Type B pancreatic cell (in vitro differentiated cells): Measurements from ENCODE around the gene CPXM2.

- PRO-cap, result no peak
These were observed 26.6 kb downstream of the CPXM2 start for GRCh38 chr10:123864885-123865596.

GRCh38 chr10:123891408-123892136, at the start of gene CPXM2:
CPXM2 (minus strand) TSS chr10:123891807.
- PRO-cap, result no peak

DNA sequence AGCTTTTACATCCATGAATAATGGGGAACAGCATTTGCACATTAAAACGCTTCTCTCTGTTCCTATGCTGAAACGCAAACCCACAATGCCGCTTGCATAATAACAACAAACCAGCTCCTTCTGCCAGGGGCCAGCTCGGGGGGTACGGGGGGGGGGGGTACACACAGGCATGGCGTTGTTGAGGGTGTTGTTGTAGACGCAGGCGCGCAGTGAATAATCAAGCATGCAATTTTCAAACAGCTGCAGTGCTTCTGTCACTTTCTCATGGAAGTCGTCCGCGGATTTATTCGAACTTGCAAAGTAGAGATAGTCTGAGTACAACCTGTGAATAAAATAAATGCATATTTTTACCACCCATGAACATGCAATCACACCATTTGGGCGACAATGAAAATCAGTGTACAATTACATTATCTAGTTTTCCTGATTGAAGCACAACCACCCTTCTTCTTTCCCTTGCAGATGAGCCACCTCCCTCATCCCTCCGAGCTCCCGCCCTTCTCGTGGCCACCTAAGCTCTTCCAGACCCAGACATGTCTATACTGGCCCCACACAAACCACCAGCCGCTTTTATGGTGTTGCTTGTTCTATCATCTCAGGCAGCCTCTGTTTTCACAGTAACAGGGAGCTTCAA, 72.2 kb downstream of the CHST15 start:
- PRO-cap, result no peak

- PRO-cap, result unidirectional peak, minus-strand start at chr10:124084394
These were observed 9.2 kb downstream of the CHST15 start for GRCh38 chr10:124084168-124084607.

- PRO-cap, result no peak
These were observed 71.7 kb upstream of the CHST15 start for GRCh38 chr10:124165141-124165496.

DNA sequence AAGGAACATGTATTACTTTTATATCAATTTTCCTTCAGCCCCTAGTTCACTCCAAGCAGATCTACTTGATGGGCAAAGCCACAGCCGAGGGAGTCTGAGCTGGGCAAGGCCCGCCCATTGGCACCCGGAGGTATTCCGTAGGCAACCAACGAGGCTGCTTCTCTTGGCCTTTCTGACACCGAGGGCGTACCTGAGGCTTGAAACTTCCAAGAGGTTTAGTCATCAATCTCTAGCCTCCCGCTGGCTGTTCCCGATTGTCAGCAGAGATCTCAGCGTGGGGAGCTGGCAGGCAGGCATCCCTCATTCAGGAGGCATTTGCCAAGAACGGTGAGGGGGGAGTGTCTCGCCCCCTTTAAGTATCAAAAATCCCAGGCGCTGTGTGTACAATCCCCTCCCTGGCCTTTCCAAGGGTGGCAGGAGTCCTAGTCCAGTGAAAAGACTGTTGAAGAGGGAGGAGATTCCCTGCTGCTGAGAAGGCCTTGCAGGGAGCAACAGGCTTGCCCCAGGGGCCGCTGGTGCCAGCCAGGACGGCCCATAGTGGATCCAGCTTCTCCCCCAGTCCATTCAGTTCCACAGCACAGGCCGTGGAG, 39.8 kb downstream of the OAT start:
- PRO-cap, result no peak

DNA sequence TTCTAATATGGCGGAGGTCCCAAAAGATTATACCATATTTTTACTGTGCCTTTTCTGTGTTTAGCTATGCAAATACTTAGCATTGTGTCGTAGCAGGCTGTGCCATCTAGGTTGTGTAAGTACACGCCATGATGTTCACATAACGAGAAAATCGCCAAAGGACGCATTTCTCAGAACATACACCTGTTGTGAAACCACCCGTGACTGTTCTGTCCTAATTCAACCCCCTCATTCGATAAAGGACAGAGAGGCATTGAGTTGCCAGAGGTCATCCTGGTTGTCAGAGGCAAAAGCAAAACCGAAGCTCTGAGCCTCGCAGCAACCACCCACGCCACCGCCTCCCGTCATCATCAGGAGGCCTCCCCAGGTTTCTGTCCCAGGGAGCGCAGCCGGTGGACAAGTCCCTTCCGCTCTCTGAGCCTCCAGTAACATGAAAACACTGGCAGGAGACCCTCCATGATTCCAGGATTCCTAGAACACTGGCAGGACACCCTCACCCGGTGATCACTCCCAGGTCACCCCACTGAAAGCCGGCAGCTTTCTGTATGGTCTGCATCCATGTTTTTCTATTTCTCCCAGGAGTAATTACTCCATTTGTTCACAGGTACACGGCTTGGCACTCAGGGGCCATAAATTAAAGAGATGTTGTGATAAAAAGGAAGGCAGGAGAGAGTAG, 28.7 kb downstream of the OAT start:
- PRO-cap, result no peak

- PRO-cap, result no peak
These were observed 9.2 kb downstream of the LHPP start for GRCh38 chr10:124470536-124471435.

- PRO-cap, result no peak
These were observed 74.3 kb downstream of the LHPP start for GRCh38 chr10:124535628-124536717.

- PRO-cap, result no peak
These were observed 77.1 kb downstream of the LHPP start for GRCh38 chr10:124538683-124539258.

DNA sequence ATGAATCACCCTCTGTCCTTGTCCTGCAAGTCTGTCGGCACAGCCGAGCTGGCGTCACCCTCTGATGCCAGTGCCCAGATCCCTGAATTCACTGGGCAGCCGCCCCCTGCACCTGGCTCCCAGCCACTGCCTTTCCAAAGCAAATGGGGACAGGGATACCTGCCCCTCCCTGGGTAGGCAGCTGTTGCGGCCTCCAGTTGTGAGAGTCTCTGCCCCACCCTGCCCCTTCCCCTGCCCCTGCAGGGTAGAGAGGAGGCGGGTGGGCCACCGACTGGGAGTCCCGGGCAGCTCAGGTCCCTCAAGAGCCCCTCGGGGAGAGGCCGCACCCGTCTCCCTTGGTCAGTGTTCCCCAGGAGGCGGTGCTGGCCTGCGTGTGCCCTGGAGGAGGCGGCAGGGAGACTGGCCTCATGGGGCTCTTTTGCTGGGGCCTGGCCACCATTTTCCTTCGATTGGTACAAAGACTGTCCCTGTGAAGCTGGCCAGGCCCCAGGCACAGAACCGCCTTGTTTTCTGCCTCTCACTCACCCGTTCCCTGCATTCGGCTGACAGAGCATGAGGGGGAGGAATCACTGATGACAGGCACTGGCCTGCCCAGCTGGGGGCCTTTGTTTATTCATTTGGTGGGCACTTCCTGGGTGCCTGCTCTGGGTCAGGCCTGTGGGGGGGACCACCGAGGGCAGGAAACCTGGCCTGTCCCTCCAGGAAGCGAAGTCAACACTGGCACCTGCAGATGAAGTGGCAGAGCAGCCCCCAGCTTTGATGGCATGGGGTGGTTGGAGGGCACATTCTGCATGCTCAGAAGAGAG, 139.3 kb downstream of the FAM53B start:
- PRO-cap, result no peak

GRCh38 chr10:124610143-124610803, 133.9 kb downstream of the FAM53B start:
- PRO-cap, result no peak

DNA sequence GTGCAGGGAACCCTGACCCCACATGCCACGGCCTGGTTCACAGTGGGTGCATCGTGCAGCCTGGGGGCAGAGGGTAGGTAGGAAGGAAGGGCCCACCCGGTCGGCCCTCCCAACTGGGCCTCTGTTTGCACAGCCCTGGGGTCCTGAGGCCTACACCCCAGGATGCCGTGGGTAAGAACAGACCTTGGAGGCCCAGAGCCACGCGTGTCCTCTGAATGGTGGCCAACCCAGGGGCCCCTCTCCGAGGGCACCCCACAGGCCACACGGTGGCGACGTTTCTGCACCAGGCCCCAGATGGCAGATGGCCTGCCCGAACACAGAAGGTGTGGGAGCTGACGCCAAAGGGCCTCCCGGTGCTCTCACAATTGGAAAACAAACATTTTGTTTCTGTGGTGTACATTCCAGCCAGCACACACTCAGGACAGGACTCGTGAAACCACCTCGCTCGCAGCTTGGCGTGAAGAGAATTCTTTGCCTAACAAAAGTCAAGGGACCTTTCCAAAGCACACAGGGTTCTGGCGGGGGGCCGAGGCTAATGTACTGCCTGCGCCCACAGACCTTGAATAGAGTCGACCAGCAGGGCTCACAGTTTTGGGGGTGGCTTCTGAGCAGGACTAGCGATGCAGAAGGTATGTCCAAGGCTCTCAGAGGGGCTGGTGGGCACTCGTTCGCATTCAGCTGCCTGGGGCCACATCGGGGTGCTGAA, 112.1 kb downstream of the FAM53B start:
- PRO-cap, result no peak

- PRO-cap, result no peak
These were observed 69.4 kb downstream of the FAM53B start for GRCh38 chr10:124674511-124675464.

DNA sequence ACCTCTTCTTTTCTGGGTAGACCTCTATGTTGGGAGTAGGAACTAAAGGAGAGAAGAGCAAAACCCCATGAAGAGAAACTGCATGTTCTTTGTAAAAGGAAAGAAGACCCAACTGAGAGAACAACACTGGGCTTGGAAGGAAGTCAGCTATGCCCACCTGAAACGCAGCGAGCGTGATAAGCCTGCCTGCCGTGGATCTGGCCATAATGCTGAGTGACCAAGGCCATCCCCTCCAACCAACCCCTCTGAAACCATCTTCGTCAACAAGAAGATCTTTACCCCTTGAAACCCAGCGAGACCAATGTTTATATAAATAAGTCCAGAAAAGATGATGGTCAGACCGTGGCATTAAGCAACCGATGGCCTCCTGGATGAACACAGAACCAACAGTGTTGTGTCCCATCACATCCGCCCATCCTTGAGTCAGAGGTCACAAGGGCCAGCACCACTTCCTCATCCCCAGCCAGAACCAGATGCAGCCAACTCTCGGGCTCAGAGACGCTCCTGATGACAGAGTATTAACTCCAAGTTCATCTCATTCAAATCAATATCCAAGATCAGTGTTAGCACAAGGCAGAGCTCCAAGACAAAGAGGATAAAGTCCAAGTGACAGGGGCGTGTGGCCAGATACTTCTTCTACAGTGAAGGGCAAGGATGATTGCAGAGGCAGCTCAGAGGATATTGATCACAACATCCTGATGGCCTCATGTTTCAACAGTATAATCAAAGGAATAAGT, 63.6 kb downstream of the FAM53B start:
- PRO-cap, result no peak

DNA sequence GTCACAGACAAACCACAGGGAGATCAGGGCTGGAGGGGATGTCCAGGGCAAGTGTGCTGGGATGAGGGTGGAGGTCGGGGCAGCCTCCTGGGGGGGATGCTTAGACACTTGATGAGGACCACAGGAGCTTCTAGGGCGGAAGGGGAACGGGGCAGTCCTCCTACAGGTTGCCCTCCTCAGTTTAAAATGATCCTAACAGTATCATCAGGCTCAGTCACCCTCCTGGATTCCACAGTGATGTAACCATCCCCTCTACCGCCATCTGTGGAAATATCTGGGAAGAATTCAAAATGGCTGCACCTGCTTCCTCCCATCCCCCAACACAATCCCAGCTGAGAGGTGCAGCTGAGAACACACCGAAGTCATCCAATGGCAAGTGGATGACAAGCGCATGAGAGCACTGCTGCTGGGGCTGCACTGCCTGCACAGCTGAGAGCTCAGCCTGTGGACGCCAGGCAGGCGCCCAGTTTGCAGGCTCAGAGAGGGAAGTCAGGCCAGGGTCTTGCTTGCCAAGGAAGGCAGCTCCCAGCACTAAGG, 46.5 kb downstream of the FAM53B start:
- PRO-cap, result no peak

- PRO-cap, result no peak
These were observed 44.1 kb downstream of the FAM53B start for GRCh38 chr10:124699943-124700597.

DNA sequence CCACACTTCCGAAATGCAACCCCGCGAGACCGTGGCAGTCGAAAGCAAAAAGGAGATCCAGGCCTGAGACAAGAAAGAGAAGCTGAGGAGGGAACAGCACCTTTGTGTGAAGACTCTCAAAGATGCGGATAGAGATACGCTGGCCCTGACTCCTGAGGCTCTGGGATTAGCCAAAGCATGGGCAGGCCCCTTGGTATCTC, 43.4 kb downstream of the FAM53B start:
- PRO-cap, result no peak

- PRO-cap, result no peak
These were observed 42.0 kb downstream of the FAM53B start for GRCh38 chr10:124701815-124702858.

DNA sequence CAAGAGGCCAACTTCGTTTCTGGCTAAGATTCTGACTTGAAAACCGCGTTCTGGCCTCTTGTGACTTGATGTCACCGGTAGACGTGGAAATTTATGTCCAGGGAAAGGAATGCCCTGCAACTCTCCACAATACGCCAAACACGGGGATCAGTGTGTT, 458 bp upstream of the EEF1AKMT2 start:
- PRO-cap, result no peak